SK-N-DZ (cell line): ENCODE results near the genes NRSN1 and GMNN.

GRCh38 chr6:22145872-22146439 is 150.9 kb downstream of the PRL start:
RAMPAGE:
- cytosol, long total RNA = start-site peak on the plus strand at chr6:22146271-22146347, 100 and 116 reads in 2 replicates
- nucleus, long total RNA = no peak

RAMPAGE:
- cytosol, long total RNA = start-site peak on the plus strand at chr6:24126192-24126261, 130 and 406 reads in 2 replicates
- nucleus, long total RNA = no peak
These were observed at the start of gene NRSN1 for GRCh38 chr6:24125868-24126521. NRSN1 (plus strand) TSS chr6:24126215.

GRCh38 chr6:24329972-24330597 is 27.8 kb downstream of the DCDC2 start:
RAMPAGE:
- cytosol, long total RNA = no peak
- nucleus, long total RNA = no peak

RAMPAGE:
- cytosol, long total RNA = no peak
- nucleus, long total RNA = no peak
These were observed 2.3 kb upstream of the C6orf62 start for GRCh38 chr6:24720993-24722000.

DNA sequence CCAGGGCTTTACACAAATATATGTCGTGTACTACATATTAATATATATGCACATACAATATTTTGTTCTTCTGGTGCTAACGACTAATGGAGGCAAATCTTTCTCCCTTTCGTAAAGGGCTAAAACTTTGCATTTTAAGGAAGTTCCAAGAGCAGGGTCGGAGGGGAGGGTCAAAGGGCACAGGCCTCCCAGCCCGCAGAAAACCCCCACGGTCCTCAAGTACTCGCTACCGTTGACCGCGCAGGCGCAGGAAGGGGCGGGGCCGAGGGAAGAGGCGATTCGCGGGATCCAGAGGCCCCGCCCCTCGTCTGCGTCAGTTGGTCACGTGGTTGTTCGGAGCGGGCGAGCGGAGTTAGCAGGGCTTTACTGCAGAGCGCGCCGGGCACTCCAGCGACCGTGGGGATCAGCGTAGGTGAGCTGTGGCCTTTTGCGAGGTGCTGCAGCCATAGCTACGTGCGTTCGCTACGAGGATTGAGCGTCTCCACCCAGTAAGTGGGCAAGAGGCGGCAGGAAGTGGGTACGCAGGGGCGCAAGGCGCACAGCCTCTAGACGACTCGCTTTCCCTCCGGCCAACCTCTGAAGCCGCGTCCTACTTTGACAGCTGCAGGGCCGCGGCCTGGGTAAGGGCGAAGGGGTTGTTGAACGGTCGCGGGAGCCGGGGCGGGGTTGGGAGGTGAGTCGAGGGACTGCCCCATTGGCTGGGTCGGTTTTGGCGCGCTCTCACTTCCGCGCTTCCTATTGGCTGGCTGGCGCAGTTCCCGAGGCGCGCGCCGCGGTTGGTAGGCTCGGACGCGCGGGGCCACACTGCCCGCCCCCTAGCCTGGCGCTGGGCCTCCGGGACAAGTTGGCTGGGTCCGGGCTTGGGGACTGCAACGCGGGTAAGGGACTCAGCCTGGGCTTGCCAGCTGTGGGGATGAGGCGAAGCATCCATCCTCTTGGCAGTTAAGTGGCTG is at the start of gene GMNN:
TSS of gene GMNN (plus strand) at position 313 of the 953 bp plus-strand sequence.
RAMPAGE:
- cytosol, long total RNA = start-site peak on the plus strand centred at position 352 of the sequence, 78 bp wide, 1,548 and 3,556 reads in 2 replicates
- nucleus, long total RNA = start-site peak on the plus strand centred at position 354 of the sequence, 57 bp wide, 693 and 146 reads in 2 replicates; start-site peak on the plus strand centred at position 833 of the sequence, 62 bp wide, 109 and 23 reads in 2 replicates

GRCh38 chr6:24799143-24799296 is 303 bp upstream of the ARMH2 start:
RAMPAGE:
- cytosol, long total RNA = no peak
- nucleus, long total RNA = no peak

DNA sequence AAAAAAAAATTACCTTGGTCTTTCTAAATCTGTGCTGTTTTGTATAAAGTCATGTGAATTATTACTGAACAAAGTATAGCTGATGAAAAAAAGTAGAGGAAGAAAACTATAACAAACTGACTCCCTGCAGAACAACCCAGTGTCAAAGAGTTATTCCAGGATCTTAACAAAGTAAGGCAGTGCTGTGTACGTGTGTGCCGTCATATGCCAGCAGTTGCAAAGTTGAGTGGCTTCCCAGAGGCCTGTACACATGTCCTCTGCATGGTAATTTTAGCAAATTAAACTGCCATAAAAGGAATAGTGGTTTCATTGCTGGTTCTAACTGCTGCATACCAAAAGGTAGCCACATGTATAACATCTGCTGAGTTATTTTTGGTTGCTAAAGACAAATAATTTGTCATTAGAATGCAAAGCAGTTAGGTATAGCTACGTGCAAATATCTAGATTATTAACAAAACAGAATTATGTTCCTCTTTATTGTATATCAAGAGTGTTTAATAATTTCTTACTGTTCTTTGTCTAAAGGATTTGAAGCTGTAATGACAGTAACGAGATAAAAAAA is 44.7 kb downstream of the RIPOR2 start:
RAMPAGE:
- cytosol, long total RNA = no peak
- nucleus, long total RNA = no peak

RAMPAGE:
- cytosol, long total RNA = no peak
- nucleus, long total RNA = no peak
These were observed 24.9 kb downstream of the RIPOR2 start for GRCh38 chr6:24910560-24911490.

GRCh38 chr6:24922875-24923137 is 13.0 kb downstream of the RIPOR2 start:
RAMPAGE:
- cytosol, long total RNA = no peak
- nucleus, long total RNA = no peak

DNA sequence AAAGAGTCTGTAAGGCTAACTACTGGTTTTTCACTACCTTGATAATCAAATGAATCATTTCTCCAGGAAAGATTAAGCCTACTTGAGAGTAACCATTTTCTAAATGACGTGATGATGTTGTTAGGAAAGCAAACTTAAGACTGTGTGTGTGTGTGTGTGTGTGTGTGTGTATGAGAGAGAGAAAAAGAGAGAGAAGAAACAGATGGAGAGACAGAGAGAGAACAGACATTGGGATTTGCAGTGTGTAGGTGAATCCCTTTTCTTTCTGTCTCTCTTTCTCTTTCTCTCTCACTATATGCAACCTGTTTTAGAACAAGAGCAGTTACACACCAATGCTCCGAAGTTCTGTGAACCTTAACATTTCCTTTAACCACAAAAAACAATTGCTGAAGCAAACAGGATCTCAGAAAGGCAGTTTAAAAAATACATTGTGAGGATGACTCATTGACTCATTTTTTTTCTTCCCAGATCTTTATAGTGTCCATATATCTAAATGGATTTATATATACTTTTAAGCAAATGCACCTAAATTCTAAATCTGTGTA is 3.5 kb downstream of the RIPOR2 start:
RAMPAGE:
- cytosol, long total RNA = no peak
- nucleus, long total RNA = no peak

DNA sequence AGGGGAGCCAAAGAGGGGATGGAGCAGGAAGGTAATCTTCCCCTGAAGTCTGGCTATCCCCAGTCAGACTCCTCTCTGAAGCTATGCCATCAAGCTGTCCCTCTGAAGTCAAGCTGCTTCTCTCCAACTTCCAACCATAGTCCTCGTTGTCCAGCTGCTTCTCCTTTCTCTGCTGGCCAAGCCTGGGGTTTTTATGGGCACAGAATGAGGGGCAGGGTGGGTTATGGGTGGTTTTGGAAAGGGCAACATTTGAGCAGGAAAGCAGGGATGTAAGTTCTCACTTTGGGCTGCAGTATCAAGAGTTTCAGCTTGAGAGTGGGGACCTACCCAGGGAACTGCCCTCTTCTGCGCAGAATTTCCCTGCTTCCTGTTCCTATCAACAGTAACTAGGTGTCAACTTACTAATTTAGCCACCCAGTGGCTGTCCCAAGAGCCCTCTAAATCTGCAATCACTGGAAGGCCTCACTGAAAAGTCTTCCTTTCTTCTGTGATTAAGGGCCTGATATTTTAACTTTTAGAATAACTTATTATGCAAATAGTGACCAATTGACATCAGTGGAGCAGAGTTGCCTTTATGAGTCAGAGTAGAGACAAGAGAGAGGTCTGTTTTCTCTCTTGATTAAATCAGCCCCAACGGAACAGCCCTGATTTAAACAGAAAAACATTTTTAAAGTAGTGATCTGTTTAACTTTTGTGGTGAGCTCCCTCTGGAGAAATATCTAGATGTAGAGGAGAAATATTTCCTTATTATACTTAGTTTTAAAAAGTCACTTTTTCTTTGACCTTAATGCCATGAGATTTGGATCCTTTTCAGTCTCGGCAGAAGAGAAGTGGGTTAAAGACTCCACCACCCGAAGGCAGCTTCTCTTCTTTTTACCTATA is 118.2 kb upstream of the RIPOR2 start:
RAMPAGE:
- cytosol, long total RNA = no peak
- nucleus, long total RNA = no peak

DNA sequence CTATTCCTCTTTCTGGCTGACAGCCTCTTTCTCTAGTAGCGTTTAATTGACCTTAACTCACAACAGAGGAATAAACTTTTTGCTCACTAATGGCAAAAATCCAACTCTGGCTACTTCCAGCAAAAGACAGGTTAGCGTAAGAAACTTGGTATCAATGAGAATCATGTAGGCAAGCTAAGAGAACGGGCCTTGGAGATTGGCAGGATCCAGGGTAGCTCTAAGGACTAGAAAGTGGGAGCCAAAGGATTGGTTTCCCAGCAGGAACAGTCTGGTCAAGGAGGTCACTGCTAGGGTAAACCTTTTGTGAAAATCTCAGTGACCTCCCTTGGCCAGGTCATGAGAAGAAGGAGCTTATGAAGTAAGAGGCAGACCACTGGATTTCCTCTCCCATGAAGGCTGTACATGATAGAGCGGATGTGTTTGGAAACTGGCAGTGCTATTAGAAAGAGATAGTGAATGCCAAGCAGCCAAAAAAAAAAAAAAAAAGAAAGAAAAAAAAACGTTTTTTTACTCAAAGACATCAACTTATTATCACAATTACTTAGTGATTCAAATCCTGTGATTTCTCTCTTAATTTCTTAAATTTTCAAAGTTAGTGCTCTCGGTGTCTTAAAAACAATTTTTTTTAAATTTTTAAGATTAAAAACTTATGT is 86.0 kb upstream of the CARMIL1 start:
RAMPAGE:
- cytosol, long total RNA = no peak
- nucleus, long total RNA = no peak

GRCh38 chr6:25280750-25281079 is 1.5 kb downstream of the CARMIL1 start:
RAMPAGE:
- cytosol, long total RNA = no peak
- nucleus, long total RNA = no peak

DNA sequence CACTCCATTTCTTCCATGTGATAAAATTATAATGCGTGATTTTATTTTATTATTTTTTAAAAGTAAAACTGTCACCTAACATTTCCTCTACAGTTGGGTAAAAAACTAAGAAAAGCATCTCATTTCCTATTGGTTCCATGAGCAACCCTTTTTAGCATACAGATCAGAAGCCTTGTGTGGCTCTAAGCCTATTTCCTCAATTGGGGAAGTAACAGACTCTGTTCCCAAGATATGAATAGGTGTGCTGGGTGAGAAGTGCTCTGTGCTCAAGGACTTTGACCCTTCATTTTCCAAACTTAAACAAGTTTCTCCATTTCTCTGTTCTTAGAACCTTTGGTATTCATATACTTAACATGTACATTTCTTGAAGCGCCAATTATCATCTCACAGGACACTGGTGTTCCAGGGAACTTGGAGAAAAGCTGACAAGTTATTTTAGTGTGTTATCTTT is 24.1 kb downstream of the CARMIL1 start:
RAMPAGE:
- cytosol, long total RNA = no peak
- nucleus, long total RNA = no peak

GRCh38 chr6:25900304-25900747 is 26.3 kb upstream of the SLC17A3 start:
RAMPAGE:
- cytosol, long total RNA = no peak
- nucleus, long total RNA = no peak

DNA sequence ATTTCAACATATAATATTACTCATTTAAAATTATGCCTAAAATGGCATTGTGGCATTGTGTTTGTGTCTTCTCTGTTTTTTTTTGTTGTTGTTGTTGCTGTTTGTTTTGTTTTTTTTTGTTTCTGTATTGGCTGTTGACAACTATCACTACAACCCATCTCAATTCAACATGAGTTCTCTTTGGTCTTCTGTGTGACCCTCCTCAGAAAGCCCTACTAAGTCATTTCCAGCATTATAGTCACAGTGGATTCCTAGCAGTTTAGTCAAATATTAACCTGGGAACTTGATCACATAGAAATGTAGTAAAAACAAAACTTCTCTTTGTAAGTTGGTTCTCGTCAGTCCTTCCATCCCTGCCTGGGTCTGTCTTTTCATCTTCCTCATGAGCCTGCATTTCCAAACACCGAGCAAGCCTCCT is 16.8 kb downstream of the SLC17A2 start:
RAMPAGE:
- cytosol, long total RNA = no peak
- nucleus, long total RNA = no peak

RAMPAGE:
- cytosol, long total RNA = no peak
- nucleus, long total RNA = no peak
These were observed 1.2 kb upstream of the H4C2 start for GRCh38 chr6:26027878-26029086.

RAMPAGE:
- cytosol, long total RNA = no peak
- nucleus, long total RNA = no peak
These were observed 471 bp upstream of the H2AC4 start for GRCh38 chr6:26033671-26034507.

GRCh38 chr6:26056163-26056331 is 223 bp downstream of the H1-2 start:
RAMPAGE:
- cytosol, long total RNA = no peak
- nucleus, long total RNA = no peak

GRCh38 chr6:26070955-26071632 is 14.8 kb upstream of the H1-2 start:
RAMPAGE:
- cytosol, long total RNA = no peak
- nucleus, long total RNA = no peak